A673 (cell line): ENCODE data around the genes IQCJ and KPNA4.

DNA sequence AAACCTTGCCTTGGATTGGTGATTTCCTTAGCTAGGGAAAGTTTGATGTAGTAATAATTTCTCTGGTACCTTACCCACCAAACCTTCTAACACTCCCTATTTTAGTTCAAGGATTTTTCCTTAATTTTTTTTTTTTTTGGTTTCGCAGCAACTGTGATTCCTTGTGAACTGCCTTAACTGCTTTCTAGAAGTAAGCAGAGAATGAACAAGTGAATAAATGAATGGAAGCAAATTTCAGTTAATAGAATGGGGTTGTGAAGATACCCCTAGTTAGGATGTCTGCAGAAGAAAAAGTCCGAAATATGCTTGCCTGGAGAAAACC lies 35.1 kb upstream of the PTX3 start:
- PRO-cap: no peak

- PRO-cap: no peak
These were observed 41.5 kb upstream of the VEPH1 start for GRCh38 chr3:157544831-157545039.

- PRO-cap: no peak
These were observed 26.5 kb upstream of the LXN start for GRCh38 chr3:158698898-158699352.

GRCh38 chr3:158819288-158819845 lies 17.5 kb downstream of the MFSD1 start:
- PRO-cap: no peak

DNA sequence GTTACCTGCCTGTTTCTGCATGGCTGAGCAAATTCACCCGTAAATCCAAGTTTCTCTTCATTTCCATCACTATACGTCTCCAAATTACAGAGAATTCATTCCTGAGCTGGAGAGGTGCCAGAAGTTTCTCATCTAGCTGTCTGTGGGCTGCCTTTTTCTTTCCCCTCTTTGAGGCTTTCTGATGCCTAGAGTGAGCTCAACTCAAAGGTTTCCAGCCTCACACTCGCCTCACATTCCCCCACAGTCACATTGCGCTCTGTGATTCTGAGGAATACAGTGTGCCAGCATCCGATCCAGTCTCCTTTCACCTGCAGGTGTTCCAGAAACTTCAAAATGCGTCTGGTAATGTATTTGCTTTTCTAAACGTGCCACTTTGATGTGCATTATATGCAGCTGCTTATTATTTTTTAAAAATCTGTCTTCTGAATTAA lies at the start of gene IQCJ:
Gene IQCJ, plus strand, starts transcription at position 220 of the 431 bp plus-strand sequence.
- PRO-cap: no peak

DNA sequence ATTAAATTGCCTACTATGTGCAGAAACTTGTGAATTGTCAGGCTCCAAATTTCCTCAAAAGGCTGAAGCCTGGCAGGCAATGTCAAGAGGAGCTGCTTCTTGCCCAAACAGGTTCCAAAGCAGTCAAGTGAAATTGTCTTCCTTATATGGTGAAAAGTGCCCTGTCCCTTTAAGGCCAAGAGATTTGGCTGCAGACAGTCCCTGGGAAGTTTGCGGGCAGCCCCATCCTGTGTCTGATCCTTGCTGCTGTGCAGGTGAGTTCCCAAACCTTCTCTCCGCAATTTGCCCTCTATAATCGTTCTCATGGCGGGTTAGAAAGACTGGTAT lies 459.1 kb downstream of the IQCJ-SCHIP1 start:
- PRO-cap: no peak

- PRO-cap: no peak
These were observed 430.1 kb upstream of the C3orf80 start for GRCh38 chr3:159794879-159795777.

DNA sequence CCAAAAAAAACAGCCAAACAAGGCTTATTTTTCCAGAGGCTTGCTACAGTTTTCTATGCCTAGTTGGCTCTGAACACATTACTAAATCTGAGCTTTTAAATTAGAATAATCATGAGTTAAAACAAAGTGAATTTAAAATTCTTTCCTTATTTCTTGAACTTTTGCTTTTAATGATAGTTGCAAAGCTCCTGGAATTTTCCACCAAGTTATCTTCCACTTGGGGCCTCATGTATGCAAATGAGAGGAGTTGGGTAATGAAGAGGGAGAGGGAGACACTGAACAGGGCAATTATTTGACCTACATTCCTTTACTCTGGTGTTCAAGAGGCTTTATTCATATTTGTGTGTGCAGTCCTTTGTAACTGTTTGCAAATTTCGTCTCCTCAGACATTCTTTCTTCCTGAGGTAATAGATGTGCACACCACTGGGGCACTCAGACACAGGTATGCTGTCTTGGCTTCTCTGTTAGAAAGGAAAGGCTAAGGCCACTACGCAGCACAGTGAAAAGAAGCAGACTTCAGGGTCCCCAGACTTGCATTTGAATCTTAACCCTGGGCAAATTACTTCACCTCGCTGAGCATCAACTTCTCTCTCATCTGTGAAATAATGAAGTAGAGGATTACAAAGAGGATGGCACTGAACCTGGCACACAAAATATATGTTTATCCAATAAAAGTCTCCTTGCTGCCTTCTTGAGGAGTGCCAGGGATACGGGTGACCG lies 426.3 kb upstream of the C3orf80 start:
- PRO-cap: no peak

DNA sequence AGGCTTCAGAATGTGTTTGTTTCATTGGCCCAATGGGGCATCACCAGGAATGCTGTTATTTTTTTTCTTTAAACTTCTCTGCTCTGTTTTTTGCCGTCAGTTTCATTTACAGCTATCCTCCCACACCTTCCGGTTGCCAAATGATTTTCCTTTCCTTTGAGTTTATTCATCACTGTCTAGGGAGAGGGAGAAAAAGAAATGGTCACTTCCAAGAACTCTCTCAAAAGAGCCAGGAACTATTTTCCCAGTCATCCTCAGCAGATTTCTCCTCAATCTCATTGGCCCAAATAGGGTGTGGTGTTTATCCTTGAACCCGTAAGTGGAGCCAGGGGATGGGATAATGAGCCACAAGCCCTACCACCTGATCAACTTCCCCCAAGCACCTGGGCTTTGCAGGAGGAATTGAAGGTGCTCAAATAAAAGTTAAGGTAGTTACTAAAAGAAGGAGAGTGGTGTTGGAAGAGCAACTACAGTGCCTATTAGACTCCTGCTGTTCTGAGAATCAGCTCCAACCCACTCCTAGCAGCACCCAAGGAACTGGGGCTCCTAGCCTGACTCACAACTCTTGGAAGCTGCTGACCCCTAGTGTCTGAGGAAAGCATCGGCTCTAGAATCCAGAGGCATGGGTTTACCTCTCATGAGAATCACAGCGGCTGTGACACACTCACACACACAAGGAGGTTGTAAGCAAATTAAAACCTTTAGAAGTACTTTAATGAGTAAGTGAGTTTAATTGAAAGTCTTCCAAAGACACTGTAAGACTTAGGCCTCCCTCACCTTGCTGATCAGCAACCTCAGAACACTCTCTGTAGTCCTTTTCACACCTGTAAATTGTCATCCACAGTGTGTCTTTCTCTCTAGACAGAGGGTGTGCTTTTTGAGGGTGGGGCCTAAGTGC lies 420.2 kb upstream of the C3orf80 start:
- PRO-cap: no peak

- PRO-cap: no peak
These were observed 385.5 kb upstream of the C3orf80 start for GRCh38 chr3:159839447-159840450.

DNA sequence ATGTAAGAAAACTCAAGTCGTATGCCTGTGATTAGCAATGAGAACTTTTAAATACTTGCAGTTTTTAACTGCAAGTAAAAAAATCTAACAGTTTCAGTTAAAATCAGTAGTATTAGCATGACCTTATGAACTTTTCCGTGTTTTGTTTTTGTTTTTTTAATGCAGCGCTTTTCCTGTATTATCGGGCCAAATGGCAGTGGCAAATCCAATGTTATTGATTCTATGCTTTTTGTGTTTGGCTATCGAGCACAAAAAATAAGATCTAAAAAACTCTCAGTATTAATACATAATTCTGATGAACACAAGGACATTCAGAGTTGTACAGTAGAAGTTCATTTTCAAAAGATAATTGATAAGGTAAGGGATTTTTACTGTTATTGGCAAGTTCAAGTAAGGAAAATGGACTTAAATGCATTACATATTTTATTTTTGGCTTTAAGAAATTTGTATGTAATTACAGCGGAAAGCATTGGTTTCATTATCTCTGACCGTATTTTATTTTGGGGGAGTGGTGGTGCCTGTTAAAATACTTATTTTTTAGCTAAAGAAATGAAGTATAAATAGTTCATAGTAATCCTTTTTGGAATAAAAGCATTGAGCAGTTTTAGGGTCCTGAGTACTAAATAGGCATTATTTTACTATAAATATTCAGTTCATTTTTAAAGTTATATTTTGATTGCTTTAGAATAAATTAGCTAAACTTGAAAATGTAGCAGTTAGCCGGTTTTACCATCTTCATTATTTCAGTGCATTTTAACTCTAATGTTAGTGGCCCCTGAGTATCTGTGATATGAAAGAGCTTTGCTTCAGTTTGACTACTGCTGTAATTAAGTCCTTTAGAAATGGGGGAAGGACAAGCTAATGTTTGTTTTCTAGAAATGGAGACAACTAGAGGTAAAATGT lies 3.3 kb downstream of the SMC4 start:
- PRO-cap: no peak

DNA sequence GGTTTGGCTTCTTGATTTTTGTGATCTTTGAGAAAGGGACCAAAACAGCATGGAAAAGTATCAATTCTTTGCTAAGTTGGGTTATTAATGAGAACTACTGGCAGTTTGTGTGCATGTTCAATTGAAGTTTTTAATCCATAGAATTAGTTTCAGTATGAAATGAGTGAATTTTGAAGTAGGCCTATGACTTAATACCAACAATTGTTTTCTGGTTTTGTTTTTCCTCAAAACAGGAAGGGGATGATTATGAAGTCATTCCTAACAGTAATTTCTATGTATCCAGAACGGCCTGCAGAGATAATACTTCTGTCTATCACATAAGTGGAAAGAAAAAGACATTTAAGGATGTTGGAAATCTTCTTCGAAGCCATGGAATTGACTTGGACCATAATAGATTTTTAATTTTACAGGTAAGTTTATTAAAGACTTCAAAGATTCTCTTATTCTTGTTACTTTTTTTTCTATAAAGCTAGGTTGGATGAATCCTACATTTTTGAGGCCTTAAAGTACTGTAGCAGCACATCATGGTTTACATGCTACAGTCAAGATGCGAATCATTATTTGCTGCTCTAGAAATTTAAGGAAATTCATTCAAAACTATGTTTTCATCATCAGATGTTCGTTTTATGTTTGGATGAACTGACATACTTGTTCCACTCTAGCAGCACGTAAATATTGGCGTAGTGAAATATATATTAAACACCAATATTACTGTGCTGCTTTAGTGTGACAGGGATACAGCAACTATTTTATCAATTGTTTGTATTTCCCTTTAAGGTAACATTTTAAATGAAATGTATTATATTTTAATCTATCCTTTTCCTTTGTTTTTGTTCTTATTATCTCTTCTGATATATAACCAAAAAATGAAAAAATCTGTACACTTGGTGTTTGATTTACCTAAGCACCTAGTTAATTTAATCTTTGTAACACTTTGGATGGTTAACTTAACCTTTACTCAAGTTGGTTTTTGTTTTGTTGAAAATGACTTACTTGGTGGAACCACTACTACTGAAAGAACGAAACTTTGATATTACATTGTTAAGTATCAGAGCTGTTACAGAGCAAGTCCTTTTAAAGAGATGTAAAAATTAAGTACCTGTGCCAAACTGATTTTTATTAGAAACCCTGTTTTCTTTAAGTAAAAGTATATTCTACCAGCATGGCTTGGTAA lies 5.0 kb downstream of the SMC4 start:
- PRO-cap: unidirectional peak, plus-strand start at position 513 of the sequence; unidirectional peak, plus-strand start at position 659 of the sequence

GRCh38 chr3:160448723-160449164 lies 842 bp downstream of the TRIM59 start:
- PRO-cap: bidirectional peak, plus-strand start at chr3:160449343, minus-strand start at chr3:160448986

GRCh38 chr3:160459870-160460275 lies 10.3 kb upstream of the TRIM59 start:
- PRO-cap: no peak

DNA sequence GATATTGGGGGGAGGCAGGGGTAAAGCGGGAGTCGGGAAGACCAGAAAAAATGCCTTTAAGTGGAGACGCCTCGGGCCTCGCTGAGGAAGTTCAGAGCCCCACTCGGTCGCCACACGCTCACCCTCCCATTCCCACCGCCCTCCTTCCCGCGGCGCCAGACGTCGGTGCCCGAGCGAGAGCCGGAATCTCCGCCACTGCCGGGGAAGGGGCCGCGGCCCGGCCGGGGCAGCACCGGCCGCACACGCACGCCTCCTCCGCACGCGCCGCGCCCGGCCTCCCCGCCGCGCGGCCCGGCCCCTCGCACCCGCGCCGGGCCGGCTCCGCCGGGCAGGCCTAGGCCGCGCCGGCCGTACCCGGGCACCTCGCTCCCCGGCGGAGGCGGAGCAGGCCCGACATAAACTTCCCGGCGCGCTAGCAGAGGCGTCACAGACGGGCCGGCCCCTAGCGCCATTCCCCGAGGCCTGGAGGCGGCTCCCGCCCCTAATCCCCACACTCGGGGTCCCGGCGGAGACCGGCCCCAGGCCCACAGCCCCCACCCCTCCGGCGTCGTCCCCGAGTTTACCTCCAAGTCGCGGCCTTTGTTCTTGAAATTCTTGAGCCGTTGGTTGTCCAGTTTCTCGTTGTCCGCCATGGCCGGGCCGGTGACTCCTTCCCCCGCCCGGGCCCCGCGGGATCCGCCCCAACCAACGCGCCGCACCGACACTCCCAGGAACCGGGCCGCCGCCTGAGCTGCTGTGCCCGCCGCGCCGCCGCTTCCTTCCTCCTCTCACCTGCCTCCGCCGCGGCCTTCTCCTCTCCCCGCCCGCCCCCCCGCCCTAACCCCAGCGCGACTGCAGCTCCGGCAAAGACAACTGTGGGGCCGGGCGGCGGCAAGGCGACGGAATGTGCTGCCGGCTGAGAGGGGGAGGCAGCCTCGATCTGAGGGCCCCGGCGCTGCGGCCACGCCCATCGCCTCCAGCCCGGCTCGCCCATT lies at the start of gene KPNA4:
Gene KPNA4, minus strand, starts transcription at position 921 of the 974 bp plus-strand sequence.
- PRO-cap: unidirectional peak, plus-strand start at position 155 of the sequence; bidirectional peak, plus-strand start at position 427 of the sequence, minus-strand start at position 336 of the sequence; bidirectional peak, plus-strand start outside the sequence, minus-strand start at position 921 of the sequence

DNA sequence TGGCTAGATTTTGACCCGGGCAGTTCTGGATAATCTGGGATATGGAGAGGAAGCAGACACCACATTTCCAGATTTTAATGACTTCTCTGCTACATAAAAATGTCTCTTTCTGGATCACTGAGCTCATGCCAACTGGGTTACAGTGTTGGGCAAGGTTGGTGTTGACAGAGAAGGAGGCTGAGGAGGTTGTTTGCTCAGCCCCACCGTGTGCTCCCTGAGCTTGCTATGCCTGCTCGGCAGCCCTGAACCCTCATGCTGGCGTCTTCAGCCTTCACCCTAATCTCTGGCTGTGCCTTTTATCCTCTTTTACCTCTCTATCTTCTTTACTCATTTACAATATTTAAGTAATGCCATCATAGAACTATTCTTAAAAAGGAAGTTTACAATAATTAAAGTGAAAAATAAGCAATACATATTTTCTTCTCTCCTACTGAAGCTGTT lies 53.0 kb upstream of the KPNA4 start:
- PRO-cap: no peak

- PRO-cap: no peak
These were observed 53.4 kb downstream of the PPM1L start for GRCh38 chr3:160809414-160809768.

DNA sequence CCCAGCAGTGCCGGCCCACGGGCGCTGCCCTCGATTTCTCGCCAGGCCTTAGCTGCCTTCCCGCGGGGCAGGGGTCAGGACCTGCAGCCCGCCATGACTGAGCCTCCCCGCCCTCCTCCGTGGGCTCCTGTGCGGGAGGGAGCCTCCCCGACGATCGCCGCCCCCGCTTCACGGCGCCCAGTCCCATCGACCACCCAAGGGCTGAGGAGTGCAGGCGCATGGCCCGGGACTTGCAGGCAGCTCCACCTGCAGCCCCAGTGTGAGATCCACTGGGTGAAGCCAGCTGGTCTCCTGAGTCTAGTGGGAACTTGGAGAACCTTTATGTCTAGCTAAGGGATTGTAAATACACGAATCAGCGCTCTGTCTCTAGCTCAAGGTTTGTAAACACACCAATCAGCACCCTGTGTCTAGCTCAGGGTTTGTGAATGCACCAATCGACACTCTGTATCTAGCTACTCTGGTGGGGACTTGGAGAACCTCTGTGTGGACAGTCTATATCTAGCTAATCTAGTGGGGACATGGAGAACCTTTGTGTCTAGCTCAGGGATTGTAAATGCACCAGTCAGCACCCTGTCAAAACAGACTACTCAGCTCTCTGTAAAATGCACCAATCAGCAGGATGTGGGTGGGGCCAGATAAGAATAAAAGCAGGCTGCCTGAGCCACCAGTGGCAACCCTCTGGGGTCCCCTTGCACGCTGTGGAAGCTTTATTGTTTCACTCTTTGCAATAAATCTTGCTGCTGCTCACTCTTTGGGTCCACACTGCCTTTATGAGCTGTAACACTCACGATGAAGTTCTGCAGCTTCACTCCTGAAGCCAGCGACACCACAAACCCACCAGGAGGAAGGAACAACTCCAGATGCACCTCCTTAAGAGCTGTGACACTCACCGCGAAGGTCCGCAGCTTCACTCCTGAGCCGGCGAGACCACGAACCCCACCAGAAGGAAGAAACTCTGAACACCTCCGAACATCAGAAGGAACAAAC lies 1578.8 kb downstream of the SI start:
- PRO-cap: unidirectional peak, plus-strand start at position 673 of the sequence

DNA sequence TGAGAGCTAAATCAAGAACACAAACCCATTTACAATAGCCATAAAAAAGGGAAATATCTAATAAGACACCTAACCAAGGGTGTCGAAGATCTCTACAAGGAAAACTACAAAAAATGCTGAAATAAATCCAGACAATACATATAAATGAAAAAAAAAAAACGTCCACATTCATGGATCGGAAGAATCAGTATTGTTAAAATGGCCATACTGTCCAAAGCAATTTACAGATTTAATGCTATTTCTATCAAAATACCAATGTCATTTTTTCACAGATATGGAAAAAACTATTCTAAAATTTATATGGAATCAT lies 881.0 kb downstream of the SI start:
- PRO-cap: no peak

- PRO-cap: no peak
These were observed 3.6 kb downstream of the SI start for GRCh38 chr3:165074684-165075081.